ENCODE data around the genes ODF4 and STX8.

DNA sequence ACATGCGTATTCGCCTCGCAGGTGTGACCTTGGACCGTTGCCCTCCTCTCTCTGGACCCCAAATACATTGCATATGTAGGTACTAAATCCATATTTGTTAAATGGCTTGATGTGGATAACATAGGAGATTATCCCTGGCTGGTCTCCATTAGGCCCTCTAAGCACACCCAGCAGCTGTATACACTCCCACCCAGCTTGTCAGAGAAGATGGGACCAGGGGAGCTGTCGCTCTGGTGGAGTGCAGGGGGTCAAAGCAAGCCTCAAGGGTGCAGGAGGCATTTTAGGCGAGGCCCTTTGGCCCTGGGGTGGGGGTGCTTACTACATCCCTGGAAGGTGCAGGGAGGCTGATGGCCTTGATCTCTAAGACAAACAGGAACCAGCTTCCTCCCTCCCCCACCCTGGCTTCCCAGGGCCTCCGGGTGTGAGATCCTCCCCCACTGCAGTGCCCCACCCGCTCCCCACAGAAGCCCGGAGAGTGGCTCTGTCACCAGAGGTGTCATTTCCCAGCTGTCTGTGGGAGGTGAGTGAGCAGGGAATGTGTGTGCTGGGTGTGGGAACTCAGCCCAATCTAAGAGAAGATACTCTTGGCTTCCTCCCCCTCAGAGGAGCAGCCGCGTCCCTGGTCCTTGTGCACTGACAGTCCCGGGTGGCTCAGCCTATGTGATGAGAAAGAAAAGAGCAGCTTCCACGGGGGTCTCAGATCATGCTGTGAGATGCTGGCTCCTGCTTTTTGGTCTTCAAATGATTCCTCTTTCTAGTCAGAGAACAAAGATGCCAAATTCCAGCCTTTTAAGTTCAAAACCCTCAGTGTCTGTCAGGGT, 1.5 kb upstream of the VAMP2 start:
- PRO-cap, result bidirectional peak, plus-strand start at position 510 of the sequence, minus-strand start at position 400 of the sequence

GRCh38 chr17:8173015-8173968, 2.9 kb downstream of the TMEM107 start:
- PRO-cap, result unidirectional peak, minus-strand start at chr17:8173390; unidirectional peak, minus-strand start at chr17:8173588

DNA sequence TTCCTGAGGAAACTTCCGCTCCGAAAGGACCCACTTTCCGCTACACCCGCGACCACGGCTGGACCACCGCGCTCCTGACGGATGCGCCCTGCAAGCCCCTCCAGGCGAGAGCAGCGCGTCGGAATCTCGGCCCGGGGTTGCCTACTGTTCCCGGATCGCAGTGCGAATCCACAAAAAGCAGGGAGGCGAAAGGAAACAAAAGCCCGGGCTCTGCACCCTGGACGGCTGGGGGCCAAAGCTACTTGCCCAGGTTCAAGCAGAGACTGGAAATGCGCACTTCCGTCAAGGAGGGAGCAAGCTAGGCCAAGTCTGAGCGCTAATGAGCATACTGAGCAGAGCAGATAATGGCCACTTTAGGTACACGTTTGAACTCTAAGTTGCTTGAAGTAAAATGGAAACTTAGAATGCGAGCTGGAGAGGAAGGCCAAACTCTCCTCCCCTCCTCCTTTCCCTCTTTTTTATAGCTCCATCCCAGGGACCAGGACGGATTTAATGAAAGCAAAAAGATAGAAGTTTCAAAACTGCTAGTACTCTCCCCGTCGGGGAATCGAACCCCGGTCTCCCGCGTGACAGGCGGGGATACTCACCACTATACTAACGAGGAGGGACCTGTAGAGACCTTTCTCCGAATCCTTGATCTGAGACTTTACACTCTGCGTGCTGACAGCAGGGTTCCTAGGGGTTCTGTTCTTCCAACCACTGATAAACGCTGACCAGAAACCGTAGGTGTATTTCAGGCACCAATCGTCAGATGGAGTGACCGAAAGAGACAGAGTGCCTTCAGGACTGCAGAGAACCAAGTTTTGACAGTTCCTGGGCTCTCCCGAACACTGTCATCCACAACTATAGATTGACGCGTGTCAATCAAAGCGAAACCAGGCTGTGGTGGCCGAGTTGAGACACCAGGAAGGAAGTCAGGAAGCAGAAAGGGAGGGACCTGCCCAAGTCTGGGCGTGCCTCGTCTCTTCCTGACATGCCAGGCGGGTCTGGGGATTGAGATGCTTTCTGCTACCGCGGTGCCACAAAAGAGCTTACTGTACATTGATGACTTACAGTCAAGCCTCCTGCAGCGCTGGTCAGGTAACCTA, 11.7 kb upstream of the AURKB start:
- PRO-cap, result unidirectional peak, minus-strand start at position 265 of the sequence; bidirectional peak, plus-strand start at position 974 of the sequence, minus-strand start at position 832 of the sequence

GRCh38 chr17:8268460-8269129, 19.5 kb downstream of the PFAS start:
- PRO-cap, result no peak

DNA sequence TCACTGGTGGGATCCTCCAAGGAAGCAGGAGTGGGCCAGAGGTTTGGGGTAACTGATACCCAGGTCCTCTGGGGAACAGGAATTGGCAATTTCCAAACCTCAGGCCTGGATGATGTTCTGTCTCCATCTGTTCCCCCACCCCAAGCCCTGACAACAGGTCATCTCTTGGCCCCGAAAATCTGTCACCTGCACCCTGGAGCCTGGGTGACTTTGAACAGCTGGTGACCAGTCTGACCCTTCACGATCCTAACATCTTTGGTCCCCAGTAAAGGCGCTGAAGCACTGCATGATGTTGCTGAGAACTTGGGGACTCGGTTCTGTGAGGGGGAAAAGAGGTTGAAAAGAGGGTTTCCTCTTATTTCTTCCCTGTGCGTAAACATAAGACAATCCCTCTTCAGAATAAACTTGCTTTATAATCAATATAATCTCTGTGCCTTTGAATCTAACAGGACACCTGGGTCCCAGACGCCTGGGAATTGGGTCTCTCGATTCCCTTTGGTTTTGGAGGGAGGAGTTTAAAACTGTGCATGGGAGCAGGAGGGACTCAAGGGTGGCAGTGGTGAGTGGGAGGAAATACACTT, 1.3 kb downstream of the RANGRF start:
- PRO-cap, result no peak

GRCh38 chr17:8339648-8339981, at the start of gene ODF4:
Gene ODF4, plus strand, starts transcription at chr17:8339840.
- PRO-cap, result no peak

- PRO-cap, result no peak
Observed at GRCh38 chr17:8437525-8438196, 2.0 kb downstream of the NDEL1 start.

DNA sequence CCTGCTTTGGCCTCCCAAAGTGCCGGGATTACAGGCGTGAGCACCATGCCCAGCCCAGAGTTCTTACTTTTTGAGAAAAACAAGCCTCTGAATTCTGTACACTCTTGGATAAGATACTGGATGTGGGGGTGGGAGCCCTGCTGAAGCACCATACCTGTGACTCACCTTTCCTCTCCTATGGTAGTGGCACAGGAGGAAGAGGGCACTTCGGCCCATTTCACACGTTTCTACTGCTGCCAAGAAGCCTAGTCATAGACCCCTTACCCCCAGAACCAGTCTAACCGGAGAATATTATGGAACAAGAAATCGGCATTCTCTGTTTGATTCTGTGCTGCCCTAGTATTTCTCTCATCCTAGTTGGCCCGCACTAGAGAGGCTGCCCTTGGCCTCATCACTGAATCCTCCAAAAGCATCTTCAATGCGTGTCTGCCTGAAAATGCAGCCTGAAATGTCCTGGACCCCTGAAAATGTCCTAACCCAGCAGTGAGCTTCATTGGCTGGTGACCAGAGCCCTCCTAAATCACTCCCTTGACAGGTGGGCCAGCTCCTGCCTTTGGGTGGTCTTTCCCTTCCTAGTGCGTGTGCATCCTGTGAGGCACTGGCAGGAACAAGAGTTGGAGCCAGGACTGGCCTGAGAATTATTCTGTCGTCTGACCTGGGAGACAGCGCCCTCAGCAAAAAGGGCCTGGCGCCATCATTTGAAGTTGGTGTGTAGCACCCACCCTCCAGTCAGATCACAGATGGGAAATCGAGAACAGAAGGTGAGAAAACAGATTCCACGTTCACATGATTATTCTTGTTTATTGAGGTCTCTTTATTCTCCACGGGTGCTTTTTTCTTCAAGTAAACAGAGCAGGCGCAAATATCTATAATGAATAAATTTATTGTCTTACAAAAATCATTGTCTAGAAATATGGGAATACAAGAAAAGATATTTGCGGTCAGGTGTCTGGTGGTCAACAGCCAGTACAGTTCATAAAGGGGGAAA, 38.0 kb downstream of the NDEL1 start:
- PRO-cap, result no peak

- PRO-cap, result no peak
Observed at GRCh38 chr17:8673664-8674018, 43.1 kb upstream of the MYH10 start.

DNA sequence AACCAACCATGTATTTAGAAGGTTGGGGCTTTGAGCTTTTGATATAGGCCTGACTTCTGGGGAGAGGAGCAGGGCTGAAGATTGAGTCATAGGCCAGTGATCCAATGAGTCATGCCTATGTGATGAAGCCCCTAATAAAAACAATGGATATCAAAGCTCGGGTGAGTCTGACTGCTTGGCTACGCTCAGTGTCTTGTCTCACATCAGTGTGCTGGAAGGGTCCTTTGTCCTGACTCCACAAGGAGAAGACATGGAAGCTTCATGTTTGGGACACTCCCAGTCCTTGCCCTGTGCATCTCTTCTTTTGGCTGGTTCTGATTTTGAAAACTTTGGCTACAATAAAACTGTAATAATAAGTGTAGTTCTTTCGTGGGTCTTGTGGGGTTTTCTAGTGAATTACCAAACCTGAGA, 7.1 kb downstream of the MFSD6L start:
- PRO-cap, result no peak

DNA sequence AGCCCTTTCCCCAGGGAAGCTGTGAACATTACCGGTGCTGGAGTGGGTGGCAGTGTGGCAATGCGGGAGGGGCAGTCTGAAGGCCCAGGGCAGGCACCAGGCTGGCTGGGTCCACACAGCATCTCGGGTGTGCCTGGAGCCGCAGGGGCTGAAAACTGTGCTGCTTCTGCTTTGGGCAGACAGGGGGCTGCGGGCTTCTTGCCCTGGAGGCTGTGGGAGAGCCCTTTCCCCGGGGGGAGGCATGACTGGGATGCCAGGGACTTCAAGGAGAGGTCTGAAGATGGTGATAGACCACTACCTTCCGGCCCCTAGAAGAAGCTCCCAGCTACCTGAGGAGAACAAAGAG, 6.7 kb upstream of the PIK3R6 start:
- PRO-cap, result no peak

DNA sequence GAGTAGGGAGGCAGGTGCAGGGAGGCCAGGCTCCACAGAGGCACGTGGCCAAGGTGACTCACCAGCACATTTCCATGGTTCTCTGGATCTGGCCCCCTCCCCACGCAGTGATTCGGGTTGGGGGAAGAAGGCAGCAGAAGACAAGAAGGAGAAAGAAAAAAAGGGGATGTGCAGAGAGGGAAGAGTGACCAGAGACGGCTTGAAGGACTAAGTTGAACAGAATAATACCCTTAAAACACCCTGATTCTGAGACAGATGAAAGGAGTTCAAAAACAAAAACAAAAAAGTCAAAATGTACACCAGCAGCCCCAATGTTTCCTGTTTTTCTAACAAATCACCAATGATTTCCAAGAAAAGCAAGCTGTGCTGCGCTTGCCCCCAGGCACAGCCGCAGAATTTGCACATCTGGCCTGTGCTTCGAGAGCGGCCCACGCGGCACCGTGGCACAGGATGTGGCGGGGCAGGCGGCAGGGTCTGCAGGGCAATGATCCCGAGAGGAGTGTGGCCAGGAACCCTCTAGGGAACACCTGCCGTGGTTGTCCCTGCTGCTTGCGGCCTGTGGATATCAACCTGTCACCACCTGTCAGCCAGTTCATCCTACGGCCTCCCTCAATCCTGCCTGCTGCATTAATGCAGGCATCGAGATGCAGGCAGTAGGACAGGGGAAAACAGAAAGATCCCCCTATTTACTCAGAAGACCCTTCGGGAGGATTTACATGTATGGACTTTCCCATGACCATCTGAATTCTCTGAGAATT, 24.1 kb downstream of the PIK3R5 start:
- PRO-cap, result no peak

DNA sequence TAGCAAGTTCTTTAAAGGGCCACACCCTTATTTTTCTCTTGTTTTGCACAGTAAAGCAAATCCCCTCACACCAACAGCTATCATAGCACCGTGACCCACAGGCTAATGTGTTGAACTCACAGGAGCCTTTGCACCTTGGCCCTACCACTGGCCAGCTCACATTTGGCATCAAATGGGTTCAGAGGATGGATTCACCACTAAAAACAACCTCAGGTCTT, 12.2 kb downstream of the PIK3R5 start:
- PRO-cap, result no peak

DNA sequence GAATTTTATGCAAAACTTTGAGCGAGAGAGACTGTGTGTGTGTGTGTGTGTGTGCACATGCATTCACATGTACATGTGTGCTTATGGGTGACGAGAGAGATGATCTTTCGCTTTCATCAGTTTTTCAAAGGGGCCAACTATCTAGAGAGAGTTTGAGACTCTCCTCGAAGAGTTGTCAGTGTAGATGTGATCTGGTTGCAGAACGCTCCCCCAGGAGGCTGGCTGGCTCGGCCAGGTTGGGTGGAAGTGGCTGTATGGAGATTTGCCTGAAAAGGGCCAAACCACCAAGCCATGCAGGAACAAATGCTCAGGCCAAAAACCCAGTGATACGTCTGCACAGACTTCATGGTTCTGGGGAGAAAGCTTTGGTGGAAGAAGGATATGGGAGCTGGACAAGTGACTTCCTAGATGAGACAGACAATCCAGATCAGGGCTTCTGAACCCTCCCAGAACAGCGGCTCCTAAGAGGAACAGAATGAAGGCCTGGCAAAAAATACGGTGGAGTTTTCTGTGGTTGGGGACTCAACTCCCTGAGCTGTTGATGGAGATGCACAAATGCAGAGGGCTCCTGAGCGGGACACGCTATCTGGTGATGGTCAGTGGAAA, 6.0 kb downstream of the PIK3R5 start:
- PRO-cap, result no peak

DNA sequence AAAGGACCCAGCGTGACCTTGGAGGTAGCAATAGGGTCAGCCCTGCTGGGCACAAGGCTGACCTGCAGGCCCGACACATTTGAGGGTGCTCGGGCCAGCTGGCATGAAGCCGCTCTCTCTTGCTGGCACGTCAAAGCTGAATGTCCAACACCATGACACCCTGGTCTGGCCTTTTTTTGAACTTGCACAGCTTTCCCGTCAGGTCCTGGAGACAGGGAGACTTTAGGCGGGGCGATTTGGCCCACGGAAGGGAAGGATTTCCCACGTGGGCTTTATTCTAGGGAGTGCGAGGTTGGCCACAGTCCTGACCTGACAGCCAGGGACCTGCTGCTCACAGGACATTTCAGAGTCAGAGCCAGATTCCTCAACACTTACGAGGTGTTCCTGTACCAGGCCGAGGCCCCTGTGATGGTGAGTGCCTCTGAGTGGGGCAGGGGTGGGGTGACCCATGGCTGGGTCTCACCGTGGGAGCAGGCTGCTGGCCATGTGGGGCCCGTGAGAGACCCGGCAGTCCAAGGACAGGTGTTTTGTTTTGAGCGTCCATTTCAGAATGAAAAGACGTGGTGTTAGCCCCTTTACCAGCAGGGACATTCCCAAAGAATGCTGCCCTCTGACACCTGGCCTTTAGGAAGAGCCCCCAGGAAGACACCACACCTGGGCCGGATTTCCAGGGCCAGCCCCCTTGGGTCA, 83.4 kb downstream of the NTN1 start:
- PRO-cap, result no peak

DNA sequence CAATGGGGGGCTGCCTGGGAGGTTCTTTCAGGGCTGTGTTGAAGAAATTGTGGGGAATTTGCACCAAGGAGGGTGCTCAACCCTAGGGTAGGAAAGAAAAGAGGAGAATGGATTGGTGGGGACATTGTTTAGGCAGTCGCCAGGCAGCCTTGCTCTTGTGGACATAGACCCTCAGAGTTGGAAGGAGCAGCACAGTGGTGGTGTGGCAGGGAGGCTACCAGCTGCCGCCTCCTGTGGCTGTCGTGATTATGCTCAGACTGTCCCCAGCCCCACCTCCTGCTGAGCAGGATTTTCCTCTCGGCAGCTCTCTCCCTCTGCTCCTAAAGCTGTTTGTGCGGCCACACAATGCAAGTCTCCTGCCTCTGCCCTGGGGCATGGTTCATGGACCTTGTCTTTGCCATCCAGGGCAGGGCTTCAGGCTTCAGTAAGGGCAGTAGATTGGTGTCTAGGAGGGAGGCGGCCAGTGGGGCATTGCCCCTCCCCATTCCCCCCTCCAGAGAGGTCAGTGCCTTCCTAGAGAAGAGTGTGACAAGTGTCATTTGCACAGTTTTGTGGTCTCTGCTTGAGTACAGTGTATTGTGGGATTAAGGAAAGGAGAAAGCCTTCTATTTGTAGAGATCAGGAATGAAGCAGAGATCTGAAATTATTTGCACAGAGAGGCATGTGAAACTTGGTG, 175.0 kb downstream of the NTN1 start:
- PRO-cap, result no peak

DNA sequence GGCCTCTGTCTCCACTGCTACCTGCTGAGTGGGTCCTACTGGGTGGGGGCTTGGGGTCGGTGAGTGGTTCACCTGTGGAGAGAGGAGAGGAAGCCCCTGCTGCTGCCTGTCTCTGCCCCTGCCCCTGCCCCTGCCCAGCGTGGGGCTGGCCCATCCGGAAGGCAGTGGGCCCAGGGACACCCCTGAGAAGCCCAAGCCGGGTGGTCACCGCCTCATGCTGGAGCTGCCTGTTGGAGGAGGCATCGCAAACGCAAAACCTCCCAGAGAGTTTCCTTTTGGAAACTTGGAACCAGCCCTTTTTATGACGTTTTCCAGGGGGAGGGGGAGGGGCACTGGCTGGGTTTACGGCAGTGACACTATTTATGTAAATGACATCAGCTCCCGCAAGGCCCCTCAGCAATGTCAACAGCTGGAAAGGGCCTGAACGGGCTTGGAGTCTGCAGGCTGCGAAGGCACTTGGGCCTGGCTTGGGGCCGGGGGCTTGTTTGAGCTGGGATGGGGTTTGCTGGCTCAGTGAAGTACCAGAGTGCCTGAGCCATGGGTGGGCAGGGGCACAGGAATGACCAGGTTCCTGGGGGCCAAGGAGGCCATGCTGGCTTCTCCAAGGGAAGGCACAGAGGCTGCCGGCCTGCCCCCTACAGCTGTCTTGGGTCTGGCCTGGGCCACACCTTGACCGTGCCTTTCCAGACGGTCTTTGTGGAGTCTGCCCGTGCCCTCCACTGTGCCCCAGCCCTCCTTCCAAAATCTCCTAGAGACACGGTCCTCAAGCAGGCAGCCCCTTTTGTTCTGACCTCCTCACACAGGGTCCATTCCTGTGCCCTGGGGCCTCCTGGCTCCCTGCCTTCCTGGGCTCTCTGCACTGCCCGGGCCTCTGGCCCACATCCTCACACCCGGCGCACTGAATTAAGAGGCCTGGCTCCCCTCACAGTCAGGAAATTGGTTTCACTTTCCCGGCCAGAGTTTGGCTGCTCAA, 219.6 kb downstream of the NTN1 start:
- PRO-cap, result bidirectional peak, plus-strand start at position 399 of the sequence, minus-strand start at position 250 of the sequence

- PRO-cap, result no peak
Observed at GRCh38 chr17:9468487-9469006, 107.1 kb downstream of the STX8 start.

- PRO-cap, result unidirectional peak, minus-strand start at chr17:9575820
Observed at GRCh38 chr17:9575569-9576178, at the start of gene STX8. Gene STX8, minus strand, starts transcription at chr17:9575820.

GRCh38 chr17:9645585-9645832, 192 bp downstream of the USP43 start:
- PRO-cap, result no peak

Measured in left colon (tissue), 1 donor.